Penis (tissue), 1 donor: ENCODE measurements around a stretch of chr2.

- PRO-cap = no peak
Measured at GRCh38 chr2:24858932-24859354, 61.1 kb downstream of the ADCY3 start.

DNA sequence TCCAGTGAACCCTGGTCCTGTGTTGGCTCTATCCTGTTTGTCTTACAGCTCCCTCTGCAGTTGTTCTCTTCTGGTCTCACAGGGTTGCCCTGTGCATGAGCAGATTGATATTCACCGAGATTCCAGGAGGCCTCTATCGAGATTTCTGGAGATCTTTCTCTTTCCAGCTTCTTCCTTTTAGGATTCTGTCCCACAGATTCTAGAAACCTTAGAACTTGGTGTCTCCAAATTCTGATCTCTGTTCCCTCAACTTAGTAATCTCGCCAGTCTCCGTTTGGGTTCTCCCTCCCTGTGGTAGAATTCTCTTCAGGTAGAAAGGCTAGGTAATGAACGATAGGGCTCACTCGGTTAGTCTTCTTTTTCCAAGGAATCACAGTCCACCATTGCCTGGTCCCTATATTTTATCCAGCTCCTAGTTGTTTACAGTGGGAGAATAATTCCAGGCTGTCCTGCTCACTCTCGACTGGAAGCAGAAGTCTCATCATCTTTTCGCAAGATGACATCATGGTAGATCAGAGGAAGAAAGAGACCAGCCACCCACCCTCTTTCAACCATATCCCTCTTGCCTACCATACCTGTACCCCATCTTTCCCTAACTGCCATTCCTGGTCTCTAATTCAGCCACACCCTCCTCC, 23.3 kb downstream of the ADCY3 start:
- PRO-cap = no peak

GRCh38 chr2:24915736-24916346, 4.2 kb downstream of the ADCY3 start:
- PRO-cap = no peak

DNA sequence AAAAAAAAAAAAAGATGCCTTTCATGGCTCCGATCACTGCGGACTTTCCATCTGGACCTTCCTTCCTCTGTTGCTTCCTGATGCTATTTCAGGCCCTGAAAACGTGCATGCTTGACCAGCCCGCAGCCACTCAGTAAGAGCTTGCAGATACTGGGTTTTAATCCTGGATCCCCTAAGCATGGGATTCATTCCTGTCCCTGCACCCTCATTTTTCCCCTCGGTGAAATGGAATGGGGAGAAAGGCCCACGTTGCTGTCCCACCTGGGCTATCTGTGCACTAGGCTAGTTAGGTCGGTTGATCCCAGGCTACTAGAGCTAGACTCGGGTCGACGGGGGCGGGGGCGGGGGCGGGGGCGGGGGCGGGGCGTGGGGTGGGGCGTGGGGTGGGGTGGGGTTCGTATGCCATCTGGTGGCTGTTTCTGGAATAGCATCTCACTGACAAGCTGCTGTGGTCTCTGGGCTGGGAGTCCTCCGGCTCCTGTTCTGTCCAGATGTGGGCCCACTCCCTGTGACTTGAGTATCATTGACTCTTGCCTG, 39.3 kb downstream of the POMC start:
- PRO-cap = no peak

GRCh38 chr2:25240234-25240835, 72.0 kb upstream of the POMC start:
- PRO-cap = no peak

DNA sequence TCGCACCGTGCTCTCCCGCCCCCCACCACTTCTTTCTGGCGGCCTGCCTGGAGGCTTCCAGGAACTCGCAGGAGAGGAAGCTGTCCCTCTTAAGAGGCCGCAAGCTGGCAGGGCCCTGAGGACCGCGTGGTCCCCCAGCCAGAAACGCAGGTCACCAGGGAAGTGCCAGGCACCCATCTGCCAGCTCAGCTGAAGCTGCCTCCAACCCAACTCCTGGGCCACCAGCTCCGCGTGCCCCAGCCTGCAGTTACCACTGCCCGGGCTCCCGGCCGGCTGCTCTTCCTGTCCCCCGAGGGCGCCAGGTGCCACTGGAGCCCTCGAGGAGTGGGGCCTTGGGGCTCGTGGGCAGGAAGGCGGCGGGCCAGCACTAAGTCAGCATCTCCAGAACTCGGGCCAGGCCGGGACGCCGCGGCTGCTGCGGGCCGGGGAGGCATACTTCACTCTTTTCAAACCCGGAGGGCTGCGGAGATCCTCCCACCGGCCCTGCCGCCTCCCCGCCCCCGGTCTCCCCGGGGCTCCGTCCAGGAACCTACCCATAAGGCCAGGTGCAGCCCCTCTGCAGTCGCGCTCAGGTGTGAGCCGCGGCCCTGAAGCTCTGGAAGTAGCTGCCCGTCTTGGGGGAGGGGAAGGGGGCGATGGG, 83.4 kb upstream of the POMC start:
- PRO-cap = no peak

GRCh38 chr2:25324884-25325397, 16.8 kb downstream of the DNMT3A start:
- PRO-cap = no peak

GRCh38 chr2:25474034-25474454, 132.3 kb upstream of the DNMT3A start:
- PRO-cap = no peak

- PRO-cap = no peak
Measured at GRCh38 chr2:25658444-25658929, 14.9 kb downstream of the DTNB start.

GRCh38 chr2:25671606-25672089, 1.7 kb downstream of the DTNB start:
- PRO-cap = no peak

DNA sequence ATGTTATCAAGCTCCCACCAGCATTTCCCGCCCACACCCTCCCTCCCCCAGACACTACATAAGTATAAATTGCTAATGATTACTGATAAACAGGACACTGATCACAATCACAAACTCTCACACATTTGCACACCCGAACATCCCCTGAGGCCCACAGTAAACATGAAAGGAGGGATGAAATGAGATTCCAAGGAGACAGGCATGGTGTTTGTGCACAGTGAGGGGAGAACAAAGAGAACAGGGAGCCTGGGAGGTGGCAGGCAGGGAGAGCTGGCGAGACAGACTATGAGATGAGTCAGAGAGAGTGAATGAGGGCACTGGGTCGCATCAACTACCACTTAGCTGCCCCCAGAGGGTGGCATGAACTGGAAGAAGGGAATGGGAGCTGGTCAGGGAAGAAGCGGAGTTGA, 5.3 kb downstream of the KIF3C start:
- PRO-cap = no peak

DNA sequence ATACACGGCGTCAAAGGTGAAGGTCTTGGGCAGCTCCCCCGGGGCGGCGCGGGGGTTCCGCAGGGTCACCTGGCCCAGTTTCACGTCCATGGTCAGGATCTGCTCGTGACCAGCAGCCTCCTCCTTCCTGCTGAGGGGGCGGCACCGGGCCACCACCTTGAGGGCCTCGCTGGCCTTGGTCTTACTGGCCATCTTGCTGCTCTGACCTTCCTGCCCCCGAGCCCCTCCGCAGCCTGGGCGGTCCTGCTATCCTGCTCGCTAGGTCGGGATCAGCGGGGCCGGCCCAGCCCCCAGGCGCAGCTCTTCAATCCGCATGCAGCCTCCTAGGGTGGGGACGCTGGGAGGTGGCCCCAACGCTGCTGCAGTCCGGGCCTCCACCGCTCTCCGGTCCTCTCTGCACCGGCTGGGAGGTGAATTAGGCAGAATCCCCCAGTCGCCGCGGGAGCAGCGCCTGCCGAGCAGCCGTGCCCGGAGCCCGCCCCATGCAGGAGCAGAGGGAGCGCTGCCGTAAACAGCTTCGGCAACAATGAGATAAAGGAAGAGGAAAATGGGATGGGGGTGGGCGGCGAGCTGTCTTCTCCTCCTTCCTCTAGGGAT, 473 bp downstream of the KIF3C start:
- PRO-cap = no peak

DNA sequence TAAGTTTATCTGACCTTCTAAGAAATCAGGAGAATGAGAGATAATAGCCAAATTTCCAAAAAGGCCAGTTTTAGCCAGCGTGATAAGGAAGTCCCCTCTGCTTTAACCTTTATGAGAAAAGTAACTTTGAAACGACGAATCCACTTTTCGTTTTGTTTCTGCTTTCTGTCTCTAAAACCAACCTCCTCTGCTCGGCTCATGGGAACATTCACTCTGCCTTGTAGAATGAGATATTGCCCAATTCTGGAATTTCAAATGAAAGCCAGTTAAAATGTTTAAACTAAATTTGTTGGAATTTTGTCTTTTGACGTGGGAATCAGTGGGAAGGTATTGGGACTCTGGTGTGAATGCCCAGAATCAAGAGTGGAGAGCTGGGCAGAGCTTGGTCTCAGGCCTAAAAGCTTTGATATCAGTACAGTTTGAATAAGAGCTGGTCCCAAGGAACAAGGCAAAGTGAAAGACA, 17.5 kb upstream of the RAB10 start:
- PRO-cap = no peak

GRCh38 chr2:26127786-26128007, 45.2 kb upstream of the GAREM2 start:
- PRO-cap = no peak

DNA sequence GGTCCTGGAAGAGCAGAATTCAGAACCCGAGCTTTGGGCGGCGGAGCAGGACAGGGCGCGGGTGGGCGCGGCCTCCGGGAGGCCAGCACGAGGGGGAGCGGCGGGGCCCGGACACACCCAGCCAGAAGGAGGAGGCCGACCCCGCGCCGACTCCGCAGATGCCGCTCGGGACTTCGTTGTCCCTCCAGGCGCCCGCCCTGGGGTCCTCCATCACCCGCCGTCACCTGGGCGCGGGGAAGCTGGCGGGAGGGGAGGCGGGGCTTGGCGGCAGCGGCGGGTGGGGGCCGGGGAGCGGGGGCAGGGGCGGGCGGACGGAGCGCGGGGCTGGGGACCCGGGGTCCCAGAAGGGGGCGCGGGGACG, 387 bp upstream of the GAREM2 start:
- PRO-cap = no peak

DNA sequence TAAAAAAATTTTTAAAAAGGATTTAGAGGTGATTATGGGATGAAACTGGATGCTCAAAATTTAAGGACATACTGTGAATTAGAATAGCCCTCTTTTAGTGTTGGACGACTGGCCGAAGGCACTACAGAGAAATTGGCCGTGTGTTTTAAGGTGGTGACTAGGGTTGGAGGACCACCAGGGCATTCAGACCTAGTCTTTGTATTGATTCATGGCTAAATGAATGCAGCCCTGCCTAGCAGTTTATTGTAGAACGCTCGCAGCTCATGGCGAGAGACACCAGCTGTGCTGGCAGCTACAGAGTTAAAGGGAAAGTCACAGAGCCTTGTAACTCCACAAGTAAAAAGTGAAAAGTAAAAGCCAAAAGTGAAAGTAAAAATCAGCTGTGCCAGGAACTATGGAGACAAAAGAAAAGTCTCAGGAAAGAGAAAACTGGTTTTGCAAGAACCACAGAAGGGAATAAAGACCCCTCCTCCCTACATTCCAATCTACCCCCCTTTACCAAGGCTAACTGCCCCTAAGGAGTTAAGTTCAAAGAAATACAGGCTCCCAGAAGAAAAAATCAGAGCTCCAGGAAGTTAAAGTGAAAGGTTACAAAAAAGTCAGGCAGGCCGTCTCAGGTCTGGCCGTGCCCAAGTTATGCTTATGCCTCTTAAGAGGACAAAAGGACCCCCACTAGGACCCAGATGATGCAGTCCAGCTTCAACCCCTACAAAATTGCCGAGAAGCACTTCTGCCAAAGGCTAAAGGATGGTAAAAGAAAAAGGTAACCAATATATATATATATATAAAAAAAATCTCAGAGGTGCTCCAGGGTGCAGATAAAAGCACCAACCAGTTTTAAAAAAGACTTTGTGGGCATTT, 46.3 kb upstream of the SELENOI start:
- PRO-cap = no peak

DNA sequence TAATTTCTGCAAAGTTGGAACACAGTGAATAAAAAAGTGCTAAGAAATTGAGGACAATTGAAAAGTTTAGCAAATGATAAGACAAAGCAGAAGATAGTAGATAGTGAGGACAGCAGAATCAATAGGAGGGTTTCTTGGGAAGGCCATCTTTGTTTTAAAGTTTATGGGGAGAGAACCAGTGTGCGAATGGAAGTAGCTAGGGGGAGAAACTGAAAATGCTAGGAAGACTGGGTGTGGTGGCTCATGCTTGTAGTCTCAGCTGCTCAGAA, 19.3 kb upstream of the DRC1 start:
- PRO-cap = no peak

DNA sequence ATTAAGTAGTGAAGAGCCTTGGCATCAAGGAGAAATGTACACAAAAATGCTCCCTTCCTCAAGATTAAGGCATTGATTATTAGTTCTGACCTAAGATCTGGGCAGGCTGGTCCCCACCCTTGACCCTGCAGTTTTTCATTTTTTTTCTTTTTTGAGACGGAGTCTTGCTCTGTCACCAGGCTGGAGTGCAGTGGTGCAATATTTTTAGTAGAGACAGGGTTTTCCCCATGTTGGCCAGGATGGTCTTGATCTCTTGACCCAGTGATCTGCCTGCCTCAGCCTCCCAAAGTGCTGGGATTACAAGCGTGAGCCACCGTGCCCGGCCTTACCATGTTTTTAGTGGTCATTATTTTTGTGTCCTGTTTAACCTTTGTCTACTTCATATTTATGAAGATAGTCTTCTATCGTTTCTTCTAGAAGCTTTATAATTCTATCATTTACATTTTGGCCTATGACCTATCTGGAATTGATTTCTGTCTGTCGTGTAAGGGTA, 14.4 kb downstream of the DRC1 start:
- PRO-cap = no peak

DNA sequence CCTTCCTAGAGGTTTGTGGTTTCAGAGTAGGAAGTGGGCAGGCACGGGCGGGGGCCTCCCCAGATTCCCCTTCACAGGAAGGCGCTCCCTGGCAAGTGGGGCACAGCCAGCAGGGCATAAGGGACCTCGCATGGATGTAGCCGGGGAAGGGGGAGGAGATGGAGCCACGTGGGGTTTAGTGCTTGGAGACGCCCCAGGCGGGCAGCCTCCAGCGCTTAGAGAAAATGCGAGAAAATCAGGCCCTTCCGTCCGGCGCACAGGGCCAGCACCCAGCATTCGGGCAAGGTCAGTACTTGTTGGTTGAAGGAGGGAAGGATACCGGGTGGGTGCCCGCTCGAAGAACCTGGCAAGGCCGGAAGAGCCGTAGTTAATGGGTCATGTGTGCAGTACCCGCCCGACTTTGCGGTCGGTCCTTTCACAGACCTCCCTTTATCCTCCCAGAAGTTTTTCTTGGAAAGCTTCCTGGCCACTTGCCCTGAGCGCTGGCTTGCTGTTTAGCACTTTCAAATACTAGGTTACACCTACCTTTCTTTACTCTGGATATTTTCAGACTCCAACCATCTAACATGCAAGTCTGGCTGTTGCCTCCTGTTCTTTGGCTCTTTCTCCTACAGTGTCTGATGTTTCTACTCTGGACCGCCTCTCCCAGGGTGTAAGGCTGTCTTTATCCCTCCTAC, 576 bp downstream of the FAM166C start:
- PRO-cap = no peak

DNA sequence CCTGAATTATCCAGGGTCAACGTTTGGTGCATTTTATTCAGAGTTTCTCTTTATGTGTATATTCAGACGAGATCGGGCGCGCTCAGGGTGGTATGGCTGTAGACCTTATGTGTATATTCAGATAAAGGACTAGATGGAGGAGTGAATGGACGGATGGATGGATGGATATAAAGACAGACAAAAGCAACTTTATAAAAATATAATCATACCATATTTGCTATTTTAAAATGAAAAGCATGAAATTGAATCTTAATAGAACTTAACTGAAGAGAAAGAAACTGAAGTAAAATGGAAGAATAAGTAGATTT, 9.2 kb downstream of the FAM166C start:
- PRO-cap = no peak